ENCODE results near the genes PRPSAP1 and JMJD6.

DNA sequence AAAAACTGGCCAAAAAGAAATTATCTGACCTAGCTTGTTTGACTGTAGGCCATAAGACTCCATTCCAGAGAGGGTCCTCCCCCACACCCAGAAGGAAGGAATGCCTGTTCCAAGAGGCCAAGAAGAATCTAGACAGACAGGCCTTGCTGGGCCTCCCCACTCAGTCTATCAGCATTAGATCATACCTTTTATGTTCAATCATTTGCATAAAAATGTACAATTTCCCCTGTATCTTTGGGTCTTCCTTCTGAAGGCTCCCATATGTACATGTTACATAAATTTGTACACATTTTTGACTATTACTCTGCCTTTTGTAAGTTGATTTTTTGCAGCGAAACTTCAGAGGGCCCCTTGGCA is 3.0 kb downstream of the TEN1 start:
- PRO-cap: no peak

DNA sequence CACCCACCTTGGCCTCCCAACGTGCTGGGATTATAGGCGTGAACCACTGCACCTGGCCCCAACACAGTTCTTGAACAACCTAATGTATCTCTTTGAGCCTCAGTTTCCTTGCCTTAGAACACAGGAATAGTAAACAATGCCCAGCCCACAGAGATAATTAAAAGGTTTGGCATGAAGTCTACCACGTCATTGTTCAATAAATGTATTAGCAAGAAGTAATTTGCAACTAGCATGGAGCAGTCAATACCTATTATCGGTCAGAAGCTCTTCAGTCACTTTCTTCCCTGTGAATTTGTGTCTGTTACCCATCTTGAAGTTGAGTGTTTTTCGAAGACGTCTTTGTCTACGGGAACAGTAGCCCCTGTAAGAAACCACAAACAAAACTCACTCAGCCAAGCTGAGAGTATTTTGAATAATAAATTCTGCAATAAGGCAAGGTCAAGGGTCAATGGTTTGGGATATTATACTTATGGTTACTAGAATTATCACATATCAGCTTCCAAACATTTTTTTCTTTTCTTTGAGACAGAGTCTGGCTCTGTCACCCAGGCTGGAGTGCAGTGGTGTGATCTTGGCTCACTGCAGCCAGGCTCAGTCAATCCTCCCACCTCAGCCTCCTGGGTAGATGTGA is 5.2 kb downstream of the SRP68 start:
- PRO-cap: no peak

DNA sequence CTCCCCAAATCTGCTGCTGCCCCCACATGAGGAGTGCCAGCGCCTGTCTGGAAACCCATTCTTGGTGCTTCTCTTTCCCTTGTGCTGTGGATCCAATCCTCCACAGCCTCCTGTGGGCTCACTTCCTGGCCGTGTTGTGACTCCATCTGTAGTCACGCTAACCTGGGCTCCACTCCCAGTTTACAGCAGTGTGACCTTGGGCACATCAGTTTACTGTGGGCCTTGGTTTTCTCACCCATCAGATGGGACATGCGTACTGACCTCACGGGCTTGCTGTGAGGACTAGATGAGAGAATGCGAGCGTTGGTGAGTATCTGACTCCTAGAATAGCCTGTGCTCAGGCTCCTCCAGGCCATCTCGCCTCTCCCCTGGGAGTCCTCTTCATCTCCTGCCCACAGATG is 5.0 kb upstream of the FOXJ1 start:
- PRO-cap: no peak

DNA sequence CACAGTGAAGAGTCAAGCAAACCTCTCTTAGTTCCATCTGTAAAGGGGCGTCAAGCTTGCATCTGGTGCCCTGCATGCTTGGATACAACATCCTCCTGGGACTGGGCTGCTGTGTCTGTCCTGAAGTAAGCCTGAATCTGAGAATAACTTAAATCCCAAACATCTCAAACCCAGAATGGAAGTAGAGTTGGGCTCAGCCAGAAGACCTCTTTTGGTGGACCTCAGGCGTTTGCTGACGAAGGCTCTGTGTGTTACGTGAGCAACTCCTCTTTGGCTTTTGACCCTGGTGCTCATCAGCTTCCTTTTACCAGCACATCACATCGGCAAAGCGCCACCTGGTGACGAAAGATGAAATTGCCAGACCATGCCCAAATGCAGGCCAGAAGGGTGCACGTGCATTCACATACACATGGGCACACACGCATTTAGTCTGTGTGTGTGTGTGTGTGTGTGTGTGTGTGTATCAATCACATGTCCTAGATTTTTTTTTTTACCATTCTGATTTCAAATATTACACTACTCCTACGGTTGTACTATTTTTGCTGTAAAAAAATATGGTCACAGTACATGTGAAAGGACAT is 41.1 kb upstream of the FOXJ1 start:
- PRO-cap: unidirectional peak, minus-strand start at position 213 of the sequence

GRCh38 chr17:76269867-76271112 is 5.1 kb downstream of the UBALD2 start:
- PRO-cap: bidirectional peak, plus-strand start at chr17:76270504, minus-strand start at chr17:76270337; unidirectional peak, plus-strand start at chr17:76270970

- PRO-cap: bidirectional peak, plus-strand start at chr17:76272000, minus-strand start at chr17:76272019; bidirectional peak, plus-strand start at chr17:76272496, minus-strand start at chr17:76272222
These were observed 7.0 kb downstream of the UBALD2 start for GRCh38 chr17:76271817-76272866.

DNA sequence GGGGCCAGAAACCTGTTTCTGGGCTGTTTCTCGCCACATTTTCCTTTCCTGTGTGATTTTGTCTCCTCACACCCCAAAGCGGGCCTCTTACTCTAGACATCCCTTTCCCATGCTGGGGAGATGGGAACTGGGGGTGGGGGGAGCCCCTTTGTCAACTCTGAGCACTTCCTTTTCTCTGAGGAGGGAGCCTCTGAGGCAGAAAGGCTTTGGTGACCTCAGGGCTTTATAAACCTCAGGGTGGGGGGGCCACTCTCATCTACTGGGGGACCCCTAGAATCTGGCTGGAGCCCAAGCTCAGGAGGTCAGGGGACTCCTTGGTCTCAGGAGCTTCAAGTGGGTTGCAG is 7.7 kb downstream of the UBALD2 start:
- PRO-cap: bidirectional peak, plus-strand start at position 119 of the sequence, minus-strand start at position 111 of the sequence

GRCh38 chr17:76314803-76315351 is 6.8 kb upstream of the QRICH2 start:
- PRO-cap: no peak

DNA sequence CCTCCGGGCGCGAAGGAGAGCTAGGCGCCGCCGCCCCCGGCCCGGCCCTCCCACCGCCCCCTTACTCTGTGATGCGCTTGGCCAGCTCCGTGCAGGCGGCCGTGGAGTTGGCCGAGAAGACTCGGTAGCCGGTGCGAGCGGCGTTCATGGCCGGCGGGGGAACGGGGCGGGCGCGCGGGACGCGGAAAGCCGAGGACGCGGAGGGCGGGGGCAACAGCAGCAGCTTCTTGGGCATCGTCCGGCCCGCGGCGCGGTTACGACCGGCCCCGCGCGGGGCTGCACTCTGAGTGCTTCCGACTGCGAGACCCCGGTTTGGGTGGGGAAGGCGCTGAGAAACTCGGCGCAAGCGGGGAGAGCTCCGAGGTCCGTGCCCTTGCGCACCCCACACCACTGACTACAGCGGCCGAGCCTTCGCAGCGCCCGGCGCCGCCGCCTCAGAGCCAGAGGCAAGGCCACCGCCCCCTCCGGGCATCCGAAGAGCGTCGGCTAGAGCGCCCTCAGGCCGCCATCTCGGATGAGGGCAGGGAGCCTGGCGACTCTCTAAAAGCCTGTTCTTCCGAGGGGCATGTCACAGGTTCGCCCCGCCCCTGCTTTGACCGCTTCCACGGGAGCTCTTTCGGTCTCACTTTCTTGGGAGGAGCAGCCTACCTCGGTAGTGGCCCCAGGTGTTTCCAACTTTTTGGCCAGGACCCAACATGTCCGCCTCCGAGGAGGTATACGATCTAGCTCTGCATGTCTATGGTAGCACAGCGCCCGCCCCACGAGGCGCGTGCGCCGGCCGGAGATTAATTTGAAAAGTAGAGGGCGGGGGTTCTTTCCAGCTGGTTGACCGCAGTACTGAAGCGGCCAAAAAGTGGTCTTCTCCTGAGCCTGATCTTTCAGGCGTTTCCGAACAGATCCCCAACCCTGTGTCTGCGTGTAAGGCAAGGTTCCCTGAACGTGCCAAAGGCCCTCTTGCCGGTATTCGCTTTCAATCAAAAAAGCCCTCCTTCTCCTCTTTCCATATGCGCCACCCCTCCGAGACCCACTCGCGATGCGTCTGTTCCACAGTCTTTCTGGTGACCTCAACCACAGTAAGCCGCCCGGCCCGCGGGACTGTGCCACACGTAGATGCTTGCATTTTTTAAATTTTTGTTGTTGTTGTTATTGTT is at the start of gene PRPSAP1:
PRPSAP1 (minus strand) TSS at position 448 of the 1,151 bp plus-strand sequence.
- PRO-cap: bidirectional peak, plus-strand start at position 114 of the sequence, minus-strand start outside the sequence; bidirectional peak, plus-strand start at position 788 of the sequence, minus-strand start at position 396 of the sequence

GRCh38 chr17:76386351-76386818 is 2.0 kb downstream of the SPHK1 start:
- PRO-cap: no peak

DNA sequence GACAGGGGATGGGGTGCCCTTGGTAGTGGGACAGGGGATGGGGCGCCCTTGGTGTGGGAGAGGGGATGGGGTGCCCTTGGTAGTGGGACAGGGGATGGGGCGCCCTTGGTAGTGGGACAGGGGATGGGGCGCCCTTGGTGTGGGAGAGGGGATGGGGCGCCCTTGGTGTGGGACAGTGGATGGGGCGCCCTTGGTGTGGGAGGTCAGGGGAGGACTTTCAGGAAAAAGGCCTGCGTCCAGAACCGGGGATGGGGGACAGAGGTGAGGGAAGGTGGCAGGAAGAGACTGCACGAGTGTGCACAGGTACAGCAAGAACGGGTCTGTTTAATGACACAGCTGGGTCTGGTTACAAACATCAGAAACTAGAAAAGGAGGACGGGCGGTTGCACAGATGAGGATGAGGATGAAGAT is 10.5 kb downstream of the CYGB start:
- PRO-cap: no peak

GRCh38 chr17:76528858-76529272 is 8.6 kb downstream of the CYGB start:
- PRO-cap: bidirectional peak, plus-strand start at chr17:76529101, minus-strand start at chr17:76528997

DNA sequence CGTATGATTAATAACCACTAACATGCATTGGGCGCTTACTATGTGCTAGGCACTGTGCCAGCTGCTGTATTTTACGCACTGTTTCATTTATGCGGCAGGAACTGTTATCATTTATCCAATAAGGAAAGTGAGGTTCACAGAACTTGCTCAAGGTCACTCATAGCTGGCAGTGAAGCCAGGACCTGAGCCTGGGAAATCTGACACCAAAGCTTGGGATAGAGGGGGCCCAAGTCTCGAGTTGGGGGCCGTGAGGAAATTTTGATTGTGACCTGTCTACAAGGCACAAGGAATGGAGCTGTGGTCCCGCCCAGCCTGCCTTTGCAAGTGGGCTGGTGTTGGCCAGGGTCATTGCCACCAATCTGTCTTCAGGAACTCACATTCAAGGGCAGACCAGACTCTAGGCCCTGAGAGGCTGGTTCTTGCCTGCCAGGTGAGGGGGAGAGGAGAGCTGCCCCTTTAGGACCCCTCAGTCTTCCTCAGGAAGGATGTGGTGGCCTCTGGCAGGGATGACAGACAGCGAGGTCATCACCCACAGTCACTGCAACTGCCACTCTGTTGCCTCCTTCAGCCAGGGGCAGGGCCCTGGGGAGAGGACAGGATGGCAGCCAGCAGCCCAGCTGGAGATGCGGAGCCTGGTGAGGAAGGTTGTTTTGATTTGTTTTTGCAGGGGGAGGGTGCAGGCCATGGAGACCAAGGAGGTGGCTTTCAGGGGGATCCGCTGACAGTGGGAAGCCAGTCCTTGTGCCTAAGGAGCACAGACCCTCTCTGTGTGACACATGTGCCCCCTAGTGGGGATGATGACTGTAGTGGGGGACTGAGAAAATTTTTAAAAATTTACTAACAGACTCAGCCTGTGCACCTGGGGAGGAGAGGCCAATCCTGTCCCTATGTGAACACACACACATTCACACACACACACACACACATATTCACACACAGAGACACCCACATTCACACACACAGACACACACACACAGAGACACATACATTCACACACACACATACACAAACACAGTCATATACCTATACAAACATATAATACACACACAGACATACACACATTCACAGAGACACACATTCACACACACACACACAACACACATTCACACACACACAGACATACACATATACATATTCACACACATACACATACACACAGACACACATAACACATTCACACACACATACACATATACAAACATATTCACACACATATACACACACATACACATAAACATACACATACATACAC is 7.3 kb downstream of the PRCD start:
- PRO-cap: no peak

DNA sequence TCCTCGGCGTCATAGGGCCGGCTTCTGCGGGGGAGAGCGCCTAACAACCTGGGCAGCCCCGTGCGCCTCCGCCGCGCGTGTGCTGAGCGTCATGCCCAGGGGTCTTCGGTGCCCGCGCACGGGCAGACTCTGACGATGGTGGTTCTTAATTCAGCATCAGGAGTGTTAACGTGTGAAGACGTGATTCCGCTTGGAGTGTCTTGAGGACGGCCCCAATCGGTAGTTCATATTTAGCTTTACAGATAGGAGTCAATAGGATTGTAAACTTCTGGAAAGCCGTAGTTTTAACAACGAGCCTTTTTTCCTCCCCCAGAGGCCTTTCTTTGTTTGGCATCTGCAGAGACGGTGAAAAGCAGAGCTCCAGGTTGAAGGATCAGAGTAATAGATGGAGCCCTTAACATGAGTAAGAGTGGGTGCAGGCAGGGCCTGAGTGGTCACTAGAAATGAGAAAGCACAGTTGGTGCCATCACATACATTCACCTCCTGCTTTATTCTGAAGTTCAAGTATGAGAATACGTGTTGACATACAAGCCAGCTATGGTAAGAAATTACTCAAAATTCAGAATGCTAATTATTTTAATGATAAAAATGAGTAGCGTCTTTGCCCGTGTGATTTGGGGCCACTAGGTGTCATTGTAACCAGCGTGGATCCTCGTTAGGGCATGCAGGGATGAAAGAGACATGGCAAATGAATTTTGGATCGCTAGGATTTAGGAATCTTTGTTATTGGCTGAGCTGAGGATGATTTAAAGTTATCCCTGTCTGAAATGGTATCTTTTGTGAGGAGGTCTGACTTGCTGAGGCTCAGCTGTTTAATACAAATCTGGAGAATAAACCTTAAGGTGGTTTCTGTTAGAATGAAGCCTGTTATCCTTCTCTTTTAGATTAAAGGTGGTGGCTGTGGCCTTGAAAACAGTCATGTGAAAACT is 18.5 kb downstream of the PRCD start:
- PRO-cap: no peak

DNA sequence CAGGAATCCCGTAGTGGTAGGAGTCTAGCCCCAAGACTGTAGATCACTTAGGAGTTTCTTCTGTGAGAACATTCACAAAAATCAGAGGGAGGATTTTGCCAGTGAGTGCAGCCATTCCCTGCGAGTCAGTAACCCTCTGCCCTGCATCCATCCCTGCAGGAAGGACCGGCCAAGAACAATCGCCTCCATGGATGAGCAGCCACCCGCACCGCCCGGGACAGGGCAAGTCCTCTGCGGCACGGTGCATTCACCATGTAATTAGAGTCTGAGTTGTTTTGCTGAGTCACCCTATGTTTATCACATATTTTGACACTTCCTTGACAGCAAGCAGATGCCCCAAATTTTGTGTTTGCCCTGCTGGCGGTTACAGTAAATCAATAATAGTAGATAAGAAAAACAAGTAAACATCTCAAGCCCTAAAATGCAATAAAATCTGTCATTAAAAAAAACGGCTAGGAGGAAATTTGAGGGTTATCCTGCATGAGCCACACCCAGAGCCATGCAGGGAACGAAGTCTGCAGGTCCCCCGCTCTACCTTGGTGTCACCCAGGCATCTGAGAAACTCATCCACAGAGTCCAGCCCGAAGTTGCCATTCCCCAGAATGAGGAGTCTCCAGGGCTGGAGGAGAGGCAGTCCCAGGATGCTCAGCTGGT is 16.3 kb upstream of the ST6GALNAC1 start:
- PRO-cap: unidirectional peak, minus-strand start at position 267 of the sequence

GRCh38 chr17:76726188-76726993 is at the start of gene JMJD6:
TSS of gene JMJD6 (minus strand) at chr17:76726606.
- PRO-cap: bidirectional peak, plus-strand start at chr17:76726868, minus-strand start at chr17:76726606

DNA sequence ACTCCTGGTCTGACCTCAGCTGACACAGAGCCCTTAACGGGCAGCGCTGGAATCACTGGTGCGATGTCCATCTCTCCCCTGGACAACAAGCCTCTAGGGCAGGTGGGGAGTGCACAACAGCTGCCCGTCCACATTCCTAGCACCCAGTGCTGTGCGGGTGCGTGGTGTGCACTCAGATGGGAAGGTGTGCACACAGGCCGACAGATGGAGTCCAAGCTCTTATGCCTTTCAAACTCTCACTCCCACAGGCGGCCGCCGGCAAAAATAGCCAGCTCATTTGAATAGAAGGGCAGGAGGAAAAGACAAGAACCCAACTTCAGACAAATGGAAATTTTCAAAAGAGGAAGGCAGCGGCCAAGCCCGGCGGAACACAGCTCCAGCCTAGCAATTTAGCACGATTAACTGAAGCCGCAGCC is 104.0 kb upstream of the SEC14L1 start:
- PRO-cap: no peak

DNA sequence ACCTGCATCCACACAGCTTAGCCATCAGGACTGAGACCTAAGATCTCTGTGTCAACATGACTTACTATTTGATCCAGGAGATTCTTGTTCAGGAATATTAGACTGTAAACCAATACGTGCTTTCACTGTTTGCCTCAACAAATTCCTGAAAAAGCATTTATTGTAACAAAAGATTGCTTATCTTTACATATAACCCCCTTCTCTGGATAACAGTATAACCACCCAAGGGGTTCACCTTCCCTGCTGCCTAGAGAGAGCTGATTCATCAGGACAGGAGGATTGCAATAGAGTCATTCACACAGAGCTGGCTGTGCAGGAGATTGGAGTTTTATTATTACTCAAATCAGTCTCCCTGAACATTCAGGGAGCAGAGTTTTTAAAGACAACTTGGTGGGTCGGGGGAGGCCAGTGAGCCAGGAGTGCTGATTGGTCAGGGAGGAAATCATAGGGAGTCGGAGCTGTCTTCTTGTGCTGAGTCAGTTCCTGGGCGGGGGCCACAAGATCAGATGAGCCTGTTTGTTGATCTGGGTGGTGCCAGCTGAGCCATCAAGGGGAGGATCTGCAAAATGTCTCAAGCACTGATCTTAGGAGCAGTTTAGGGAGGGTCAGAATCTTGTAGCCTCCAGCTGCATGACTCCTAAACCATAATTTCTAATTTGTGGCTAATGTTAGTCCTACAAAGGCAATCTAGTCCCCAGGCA is 3.0 kb upstream of the SEC14L1 start:
- PRO-cap: unidirectional peak, plus-strand start at position 537 of the sequence

DNA sequence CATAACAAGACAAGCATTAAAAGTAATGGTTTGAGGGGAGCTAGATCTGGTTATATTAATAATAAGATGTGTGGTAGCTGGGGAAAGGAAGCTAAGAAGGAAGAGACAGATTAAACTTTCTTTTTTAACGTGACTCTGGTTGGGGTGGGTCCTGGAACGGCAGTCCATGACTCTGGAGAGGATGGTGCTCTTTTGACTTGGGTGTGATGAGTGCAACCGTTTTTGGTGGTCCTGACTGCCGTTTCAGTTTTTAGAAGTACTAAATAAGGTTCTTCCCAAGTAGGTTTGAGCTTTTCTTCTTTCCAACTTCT is 29.3 kb downstream of the SEC14L1 start:
- PRO-cap: no peak

DNA sequence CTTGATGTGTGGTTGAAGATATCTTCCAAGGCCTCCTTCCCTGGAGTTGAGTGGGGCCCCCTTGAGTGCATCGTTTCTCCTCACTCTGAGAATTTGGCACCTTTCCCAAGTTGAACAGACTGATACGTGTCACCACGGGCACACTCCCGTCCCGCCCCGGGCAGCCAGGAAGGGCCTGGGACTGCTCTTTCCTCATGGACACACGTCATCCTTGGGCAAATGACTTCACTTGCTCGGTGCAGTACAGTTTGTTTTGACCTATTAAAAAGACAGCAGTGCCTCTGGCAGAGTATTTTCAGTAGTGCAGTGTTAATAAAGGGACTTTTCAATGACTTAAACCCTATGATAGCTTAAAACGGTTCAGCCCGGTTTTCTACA is 59.9 kb downstream of the SEC14L1 start:
- PRO-cap: no peak